A172 (cell line): ENCODE measurements around the genes PTGES3, PRIM1, MYO1A and NAB2.

- RAMPAGE, long total RNA, result no peak
These were observed 3.6 kb downstream of the MYL6 start for GRCh38 chr12:56161808-56162069.

- RAMPAGE, long total RNA, result no peak
These were observed 13.0 kb downstream of the MYL6 start for GRCh38 chr12:56171140-56171674.

- RAMPAGE, long total RNA, result no peak
These were observed 757 bp downstream of the SLC39A5 start for GRCh38 chr12:56230267-56231349.

- RAMPAGE, long total RNA, result no peak
These were observed 13.2 kb upstream of the APOF start for GRCh38 chr12:56375720-56376296.

DNA sequence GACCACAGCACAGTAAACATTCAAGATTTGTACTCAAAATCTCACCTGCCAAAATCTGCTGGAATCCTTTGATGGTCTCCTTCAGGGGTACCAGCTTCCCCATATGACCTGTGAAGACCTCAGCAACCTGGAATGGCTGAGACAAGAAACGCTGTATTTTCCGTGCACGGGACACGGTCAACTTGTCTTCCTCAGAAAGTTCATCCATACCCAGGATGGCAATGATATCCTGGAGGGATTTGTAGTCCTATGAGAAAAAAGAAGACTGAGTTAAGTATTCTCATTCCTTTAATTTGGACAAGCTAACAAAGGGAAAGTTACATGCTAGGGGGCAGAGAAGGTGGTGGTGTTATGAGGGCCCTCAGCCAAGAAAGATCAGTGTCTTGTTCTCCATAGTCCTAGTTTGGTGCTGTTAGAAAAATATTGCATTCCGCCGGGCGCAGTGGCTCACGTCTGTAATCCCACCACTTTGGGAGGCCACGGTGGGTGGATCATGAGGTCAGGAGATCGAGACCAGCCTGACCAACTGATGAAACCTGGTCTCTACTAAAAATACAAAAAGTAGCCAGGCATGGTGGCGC, 6.6 kb downstream of the ATP5F1B start:
- RAMPAGE, long total RNA, result no peak

- RAMPAGE, long total RNA, result start-site peak on the minus strand at chr12:56688131-56688298, 242 and 524 reads in 2 replicates
These were observed at the start of gene PTGES3 for GRCh38 chr12:56687713-56688419. Gene PTGES3, minus strand, starts transcription at chr12:56688284.

GRCh38 chr12:56751725-56752628, at the start of gene PRIM1:
Gene PRIM1, minus strand, starts transcription at chr12:56752323.
- RAMPAGE, long total RNA, result no peak

DNA sequence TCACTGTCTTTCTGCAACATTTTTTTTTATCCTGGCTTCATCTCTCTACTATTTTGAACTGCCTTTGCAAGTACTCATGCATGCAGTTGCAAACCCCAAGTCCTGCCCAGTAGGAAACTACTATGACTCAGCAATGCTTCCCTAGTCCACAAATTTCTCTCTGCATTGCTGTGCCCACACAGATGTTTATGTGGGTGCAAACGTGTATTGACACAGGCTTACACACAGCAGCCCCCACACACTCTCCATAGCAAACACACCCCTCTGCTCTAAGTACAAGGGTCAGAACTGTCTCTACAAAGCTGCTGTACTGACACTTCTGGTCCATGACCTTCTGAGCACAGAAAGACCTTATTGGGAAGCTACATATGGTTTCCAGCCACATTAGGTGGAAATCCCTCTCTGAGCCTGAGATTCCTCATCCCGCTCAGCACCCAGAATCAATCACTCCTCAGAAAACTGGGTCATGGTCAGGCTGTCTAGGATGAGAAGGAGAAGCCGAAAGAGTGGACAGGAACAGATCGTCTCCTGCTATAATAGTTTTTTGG, 7.5 kb upstream of the SDR9C7 start:
- RAMPAGE, long total RNA, result no peak

DNA sequence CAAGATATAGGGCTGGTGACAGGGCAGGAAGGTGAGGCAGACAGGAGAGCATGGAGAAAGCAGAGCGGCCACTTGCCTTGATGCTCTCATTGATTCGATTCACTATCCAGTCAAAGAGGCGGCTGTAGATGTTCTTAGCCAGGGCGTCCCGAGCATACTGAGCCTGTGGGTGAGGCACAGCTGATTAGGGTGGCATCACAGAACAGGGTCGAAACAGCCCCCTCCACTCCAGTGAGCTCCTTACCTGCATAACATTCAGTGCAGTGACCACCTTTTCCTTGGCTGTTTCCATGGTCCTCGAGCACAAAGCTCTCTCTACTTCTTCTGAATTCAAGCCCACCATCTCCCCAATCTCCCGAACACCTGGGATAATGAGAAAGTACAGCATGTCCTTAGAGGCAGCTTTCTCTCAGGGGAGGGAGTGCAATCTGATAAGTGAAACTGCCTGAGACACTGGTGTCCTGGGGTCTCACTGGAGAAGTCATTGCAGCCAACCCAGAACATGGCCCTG, 6.9 kb downstream of the MYO1A start:
- RAMPAGE, long total RNA, result no peak

- RAMPAGE, long total RNA, result no peak
These were observed at the start of gene MYO1A for GRCh38 chr12:57049774-57050447. Gene MYO1A, minus strand, starts transcription at chr12:57050129.

DNA sequence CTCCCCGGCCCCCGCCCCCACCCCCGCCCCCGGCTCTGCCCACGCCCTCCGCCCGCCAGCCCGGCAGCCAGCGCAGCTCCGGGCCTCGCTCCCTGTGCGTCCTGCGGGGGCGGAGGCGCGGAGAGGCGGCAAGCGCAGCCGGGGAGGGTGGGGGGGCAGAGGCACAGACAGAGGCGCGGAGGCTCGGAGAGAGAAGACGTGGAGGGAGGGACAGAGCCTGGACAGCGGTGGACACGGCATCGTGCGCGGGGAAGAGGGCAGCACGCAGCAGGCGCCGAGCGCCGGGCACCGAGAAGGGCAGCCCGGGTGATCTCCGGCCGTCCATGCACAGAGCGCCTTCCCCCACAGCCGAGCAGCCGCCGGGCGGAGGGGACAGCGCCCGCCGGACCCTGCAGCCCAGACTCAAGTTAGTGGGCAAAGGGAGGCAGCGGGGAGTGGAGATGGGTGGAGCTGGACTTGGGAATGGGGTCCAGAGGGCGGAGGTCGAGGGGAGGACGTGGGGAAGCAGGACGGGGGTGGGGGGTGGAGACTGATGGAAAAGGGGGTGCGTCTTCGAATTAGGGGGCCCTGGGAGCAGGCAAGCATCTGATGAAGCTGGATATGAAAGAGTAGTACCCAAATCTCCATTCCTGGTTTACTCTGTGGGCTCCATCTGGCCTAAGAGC, at the start of gene NAB2:
NAB2 (plus strand) TSS at position 166 of the 665 bp plus-strand sequence.
- RAMPAGE, long total RNA, result no peak

DNA sequence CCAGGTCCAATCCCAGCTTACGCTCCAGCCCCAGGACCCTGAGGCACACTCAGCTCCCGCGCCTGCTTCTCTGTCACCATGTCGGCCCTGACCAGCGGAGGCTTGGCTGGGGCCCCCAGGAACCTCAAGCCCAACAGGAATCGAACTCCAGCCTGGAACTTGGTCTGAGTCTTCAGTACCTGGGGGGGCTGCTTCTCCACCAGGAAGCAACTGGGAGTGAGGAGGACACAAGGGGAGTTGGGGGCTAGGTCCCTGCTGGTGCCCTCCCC, 6.1 kb downstream of the STAT6 start:
- RAMPAGE, long total RNA, result no peak

GRCh38 chr12:57105399-57105862, 5.7 kb downstream of the STAT6 start:
- RAMPAGE, long total RNA, result no peak

DNA sequence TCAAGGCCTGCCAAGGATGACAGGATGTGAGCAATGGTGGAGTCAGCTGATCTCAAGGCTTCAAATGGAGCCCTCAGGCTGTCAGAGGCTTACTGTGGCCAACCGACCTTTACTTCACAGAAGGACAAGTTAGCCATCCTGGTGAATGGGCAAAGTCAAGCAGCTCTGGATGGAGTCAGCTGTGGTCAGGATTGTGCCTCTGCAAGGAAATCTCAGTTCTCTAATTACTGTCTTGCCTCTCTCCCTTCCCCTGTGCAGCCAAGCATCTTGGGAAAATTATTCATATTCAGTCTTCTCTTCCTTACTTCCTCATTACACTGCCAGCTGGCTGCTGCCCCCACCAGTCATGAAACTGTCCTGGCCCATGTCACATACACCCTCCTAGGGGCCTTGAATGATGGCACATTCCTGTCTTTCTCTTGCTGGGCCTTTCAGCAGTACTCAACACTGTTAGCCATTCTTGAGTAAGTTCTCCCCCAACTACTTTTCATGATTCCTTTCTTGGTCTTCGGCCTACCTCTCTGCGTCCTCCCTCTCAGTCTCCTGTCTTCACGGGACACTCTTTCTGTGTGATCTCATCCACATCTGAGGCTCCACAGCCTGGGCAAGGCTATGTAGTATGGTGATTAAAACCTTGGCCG, 7.8 kb upstream of the STAT6 start:
- RAMPAGE, long total RNA, result no peak

DNA sequence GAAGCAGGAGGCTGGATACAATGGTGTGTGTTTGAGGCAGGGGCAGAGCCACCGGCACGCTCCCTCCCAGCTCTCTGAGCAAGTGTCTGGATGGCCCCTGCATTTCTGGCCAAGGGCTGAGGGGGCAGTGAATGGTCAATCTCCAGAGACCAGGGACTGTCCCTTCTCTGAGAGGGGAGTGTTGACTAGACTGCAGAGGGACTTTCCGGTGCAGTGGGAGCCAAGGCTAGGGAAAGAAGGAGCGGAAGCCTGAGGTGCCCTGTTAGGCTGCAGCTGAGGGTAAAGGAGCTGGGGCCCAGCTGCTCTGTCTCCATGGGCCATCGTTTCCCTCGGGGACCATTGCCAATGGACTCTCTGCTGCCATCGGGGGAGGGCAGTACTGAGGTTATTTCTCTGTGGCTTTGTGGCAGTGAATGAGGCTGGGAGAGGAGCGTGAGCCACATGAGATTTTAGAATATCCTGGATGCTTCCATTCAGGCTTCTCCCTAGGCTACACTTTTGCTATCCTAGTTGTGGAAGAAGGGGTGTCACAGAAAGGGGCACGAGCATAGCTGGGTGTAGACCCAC, 17.4 kb downstream of the LRP1 start:
- RAMPAGE, long total RNA, result no peak

- RAMPAGE, long total RNA, result no peak
These were observed 23.2 kb upstream of the NXPH4 start for GRCh38 chr12:57193415-57193759.

DNA sequence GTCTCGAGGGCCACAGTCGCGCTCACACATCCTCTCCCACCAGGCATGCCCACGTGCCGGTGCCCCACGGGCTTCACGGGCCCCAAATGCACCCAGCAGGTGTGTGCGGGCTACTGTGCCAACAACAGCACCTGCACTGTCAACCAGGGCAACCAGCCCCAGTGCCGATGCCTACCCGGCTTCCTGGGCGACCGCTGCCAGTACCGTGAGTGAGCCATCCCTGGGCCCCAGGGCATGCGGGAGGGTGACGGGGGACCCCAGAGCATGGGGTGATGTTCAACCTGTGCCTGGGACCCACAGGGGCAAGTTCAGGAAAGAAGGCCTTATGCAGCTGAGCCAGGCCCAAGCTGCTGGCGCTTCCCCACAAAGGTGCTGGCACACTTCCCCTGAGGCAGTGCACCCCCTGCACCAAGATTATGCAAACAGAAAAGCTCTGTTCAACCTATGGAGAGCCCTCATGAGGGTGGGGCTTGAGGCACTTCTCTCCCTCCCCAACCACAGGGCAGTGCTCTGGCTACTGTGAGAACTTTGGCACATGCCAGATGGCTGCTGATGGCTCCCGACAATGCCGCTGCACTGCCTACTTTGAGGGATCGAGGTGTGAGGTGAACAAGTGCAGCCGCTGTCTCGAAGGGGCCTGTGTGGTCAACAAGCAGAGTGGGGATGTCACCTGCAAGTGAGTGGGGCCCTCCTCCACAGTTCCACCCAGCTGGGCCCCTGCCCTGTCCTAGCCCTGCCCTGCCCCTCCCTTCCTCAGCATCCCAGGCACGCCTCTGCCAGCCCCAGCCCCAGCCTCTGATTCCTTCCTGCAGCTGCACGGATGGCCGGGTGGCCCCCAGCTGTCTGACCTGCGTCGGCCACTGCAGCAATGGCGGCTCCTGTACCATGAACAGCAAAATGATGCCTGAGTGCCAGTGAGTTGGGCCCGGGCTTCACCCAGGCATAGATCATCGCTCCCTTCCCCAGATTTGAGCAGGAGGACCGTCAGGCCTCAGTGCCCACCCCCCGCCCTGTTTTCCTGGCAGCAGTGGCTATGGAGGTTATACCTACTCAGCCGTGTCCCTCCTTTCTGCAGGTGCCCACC, 5.6 kb upstream of the NXPH4 start:
- RAMPAGE, long total RNA, result no peak

- RAMPAGE, long total RNA, result no peak
These were observed 2.6 kb upstream of the SHMT2 start for GRCh38 chr12:57226794-57227350.

DNA sequence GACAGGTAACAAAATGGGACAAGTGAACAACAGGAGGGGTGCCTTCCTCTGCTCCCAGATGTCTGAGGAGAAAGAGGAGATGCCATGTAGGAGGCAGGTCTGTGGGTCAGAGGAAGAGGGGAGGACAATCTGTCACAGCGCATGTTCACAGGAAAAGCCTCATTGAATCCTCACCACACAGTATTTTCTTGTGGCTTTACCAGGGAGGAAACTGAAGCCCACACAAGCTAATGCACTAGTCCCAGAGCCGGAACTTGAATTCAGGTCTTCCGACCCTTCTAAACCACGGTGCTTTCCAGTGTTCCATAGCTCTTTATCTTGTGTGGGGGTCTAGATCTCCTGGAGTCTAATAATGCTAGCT, 489 bp upstream of the SHMT2 start:
- RAMPAGE, long total RNA, result no peak

DNA sequence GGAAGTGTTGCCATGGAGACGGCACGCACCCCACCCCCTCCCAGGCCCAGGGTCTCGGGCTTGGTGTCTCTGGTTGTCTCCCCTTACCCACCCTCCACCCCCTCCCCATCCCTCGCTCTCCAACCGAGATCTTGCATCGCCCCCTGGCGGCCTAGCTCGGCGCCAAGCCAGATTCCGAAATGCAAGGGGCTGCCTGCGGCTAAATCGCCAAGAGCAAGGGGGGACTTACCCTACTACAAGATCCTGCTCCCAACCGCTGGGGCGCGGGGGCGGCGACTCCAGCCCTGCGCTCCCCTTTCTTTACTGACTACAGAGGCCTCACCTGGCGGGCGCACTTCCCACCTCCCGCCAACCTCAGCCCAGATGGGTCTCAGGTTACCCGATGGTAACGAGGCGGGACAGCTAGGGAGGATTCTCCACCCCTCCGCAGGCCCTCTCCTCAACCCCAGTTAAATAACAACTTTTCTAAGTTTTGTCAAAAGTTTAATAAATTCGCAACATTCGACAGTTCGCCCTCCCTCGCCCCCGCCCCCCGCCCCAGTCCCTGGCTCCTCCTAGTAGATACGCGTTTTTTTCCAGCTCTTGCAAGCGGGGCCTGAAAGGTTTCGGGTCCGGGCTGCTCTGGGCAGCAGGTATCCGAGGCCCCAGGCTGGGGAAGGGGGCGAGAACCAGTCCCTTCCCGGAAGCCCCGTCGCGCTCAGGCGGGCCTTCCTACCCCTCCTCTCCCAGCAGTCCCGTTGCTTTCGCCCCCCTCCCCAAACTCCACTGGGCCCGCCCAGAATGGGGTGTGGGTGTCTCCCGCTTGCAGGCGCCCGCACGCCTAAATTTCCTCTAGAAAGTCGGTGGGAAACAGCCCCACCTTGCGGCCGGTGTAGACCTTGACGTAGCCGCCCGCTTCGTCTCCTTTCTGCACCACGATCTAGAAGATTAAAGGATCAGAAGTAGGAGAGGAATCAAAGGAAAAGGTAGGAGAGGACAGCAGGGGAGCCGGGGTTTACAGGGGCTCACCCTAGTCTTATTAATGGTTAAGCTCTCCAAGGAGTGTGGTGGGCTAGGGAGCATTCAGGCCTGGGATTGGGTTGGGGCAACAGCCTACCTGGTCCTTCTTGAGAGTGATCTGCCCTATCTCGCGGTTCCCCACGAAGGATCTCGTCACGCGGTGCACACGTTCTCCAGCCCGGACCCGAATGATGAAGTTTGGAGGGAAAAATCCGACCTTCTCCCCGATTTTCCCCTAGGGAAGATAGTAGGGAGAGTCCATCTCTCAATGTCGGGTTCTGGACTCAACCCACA, 6.5 kb upstream of the NDUFA4L2 start:
- RAMPAGE, long total RNA, result no peak